Mesangial cell (primary cell): ENCODE results near the gene NAA50.

DNA sequence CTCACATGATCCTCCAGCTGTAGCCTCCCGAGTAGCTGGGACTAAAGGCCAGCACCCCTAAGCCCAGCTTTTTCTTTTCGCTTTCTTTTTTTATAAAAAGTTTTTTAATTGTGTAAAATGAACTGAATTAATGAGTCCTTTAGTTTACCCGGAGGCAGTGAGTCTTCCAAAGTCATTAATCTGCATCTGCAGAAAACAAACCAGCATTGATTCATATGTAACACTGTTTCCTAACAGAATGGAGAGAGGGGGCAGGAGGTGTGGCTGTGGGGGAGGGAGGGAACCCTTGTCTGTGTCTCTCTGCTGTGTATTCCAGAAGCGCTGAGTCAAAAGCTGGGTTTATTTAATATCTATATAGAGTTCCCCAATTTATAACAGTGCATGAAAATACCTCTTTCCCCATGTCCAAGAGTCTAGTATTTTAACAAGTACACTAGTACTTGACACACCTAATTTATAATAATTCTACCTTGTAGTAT, 2.6 kb upstream of the DPPA4 start:
- RAMPAGE, long total RNA: no peak

DNA sequence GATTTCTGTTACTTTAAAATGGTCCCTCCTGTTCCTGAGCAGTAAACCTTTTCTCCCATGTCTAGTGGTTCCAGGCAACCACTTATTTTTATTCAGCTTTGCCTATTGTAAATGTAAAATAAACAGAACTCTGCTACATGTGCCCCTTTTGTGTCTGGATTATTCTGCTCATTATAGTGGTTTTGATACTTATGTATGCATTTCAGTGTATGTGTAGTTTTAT, 641.4 kb upstream of the DPPA4 start:
- RAMPAGE, long total RNA: no peak

- RAMPAGE, long total RNA: no peak
Measured at GRCh38 chr3:110626907-110627312, 444.7 kb upstream of the NECTIN3 start.

GRCh38 chr3:111720656-111721151, 46.2 kb downstream of the PLCXD2 start:
- RAMPAGE, long total RNA: no peak

DNA sequence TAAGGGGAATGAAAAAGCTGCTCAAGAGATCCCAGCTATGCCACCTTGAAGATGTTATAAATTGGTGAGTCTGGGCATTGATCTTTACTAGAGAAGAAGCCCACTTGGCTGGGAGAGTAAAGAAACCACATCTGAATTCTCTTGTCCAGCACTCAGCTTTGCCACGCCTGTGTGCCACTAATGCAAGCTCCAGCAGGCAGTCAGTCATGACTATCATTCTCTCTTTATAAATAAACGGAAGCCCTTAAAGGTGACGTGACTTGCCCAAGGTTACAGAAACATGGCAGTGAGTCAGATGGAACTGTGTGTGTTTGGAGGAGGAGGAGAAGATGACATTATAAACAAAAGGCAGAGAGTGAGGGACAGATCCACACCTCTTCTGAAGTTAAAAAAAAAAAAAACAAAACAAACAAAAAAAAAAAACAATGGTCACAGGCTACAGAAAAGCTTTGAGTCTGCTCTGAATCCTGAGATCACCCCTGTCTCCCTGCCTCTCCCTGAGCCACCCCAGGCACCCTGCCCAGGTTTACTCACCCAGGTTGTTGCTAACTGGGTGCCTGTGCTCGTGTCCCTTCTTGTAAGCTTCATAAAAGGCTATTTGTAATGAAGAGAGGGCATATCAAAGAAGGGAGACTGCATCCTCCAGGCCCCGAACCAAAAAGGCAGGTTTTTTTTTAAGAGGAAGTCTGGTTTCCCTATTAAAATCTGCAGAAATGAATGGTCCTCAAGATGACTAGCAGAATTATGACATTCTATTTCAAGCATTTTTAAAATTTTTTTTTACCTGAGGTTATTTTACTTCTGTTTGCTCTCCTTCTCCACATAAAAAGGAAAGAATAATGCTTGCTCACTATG, 64.9 kb downstream of the PLCXD2 start:
- RAMPAGE, long total RNA: no peak

DNA sequence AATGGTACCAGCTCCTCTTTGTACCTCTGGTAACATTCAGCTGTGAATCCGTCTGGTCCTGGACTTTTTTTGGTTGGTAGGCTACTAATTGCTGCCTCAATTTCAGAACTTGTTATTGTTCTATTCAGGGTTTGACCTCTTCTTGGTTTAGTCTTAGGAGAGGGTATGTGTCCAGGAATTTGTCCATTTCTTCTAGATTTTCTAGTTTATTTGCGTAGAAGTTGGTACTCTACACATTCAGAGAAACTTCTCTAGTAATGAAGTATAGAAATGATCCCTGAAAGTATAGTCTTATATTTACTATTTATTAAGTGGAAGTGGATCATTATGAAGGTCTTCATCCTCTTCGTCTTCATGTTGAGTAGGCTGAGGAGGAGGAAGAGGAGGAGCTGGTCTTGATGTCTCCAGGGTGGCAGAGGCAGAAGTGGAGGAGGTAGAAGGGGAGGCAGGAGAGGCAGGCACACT, 20.1 kb downstream of the PHLDB2 start:
- RAMPAGE, long total RNA: no peak

DNA sequence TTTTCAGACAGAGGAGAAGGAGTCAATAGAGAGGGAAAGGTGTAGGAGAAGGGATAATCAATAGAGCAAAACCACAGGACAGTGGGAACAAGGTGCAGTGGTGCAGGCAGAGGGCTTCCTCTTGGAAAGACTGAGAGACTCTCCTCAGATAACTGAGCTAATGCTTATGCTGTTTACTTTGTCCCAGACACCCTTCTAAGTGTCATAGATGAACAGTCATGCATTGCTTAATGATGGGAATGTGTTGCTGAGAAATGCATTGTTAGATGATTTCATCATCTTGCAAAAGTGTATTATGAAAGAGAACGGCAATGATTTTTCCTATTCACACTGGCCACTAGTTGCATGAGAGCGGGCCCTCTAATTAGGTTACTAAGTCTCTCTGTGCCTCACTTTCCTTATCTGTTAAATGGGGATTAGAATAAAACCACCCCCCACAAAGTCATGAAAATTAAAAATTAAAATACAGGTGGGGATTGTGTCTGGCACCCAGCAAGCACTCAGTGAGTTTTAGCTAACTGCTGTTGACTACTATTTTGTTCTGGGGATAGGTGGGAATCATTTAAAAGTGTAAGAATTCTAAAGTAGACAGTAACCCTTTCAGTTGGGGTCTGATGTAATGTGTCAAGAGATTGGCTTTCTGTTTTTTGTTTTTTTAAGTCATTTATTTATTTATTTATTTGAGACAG, 45.8 kb downstream of the PHLDB2 start:
- RAMPAGE, long total RNA: no peak

- RAMPAGE, long total RNA: no peak
Measured at GRCh38 chr3:111954226-111954821, 24.5 kb upstream of the ABHD10 start.

- RAMPAGE, long total RNA: no peak
Measured at GRCh38 chr3:111966510-111967017, 12.3 kb upstream of the ABHD10 start.

DNA sequence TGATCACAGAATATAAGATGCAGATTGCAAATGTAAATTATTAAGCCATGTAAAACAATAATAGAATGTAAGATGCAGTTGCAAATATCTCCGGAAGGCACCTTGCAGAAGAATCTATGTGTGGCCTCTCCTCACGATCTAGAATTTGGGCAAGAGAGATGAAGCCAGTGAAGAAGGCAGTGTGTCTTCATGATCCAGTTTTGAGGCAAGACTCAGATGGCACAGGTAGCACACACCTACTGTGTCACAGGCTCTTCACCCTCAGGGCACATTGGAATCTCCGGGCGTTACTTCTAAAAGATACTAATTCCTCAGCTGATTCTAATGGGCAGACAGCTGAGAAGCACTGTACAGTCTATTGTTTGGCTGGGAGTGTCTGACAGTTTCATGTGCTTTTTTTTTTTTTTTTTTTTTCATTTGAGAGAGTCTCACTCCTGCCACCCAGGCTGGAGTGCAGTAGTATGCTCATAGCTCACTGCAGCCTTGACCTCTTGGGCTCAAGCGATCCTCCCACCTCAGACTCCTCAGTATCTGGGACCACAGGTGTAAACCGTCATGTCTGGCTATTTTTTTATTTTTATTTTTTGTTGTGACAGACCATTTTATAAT, 3.8 kb downstream of the C3orf52 start:
- RAMPAGE, long total RNA: no peak

DNA sequence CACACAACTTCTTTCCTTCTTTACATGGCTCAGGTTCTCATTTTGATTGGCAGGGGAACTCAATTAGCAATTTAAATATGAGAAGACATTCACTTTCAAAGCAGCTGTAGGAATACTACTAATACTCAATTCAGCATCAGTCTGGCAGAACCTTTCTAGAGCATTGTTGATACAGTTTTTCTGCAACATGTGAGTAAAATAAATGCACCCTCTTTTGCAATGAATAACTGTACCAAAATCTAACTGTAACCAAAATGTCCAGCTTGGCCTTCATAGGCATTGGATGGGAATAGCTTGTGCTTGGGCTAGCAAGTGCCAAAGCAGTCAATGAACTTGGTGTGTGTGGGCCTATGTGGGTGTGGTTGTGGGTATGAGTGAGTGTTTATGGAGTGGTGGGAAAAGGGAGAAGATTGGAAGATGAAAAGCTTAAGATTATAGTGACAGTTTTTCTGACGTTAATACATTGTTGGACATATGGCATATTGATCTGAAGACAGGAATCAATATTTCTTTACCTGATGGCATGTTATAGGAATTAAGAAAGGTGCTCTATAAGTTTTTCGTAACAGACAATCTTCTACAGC, 35.4 kb upstream of the GCSAM start:
- RAMPAGE, long total RNA: no peak

DNA sequence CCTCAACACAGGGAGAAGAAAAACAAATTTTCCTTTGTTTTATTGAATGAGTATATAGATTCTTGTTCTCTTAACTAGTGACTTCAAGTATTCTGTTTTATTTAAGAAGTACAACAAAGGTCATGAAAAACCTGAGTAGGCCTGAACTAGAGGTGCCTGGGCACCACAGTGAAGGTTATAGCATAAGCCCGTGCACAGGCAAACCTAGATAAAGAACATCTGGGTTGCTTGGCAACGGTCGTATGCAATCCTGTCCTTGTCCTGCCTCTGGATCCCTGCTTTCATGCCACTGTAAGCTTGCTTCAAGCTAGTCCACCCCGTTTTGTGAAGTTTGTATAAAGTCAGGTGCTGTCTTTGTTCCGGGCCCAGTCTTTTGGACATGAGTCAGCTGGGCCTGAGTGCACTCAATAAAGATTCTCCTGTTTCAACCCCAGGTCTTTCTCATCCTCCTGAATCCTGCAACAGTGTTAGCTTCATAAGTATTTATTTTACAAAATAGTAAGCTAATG, 14.1 kb upstream of the SLC9C1 start:
- RAMPAGE, long total RNA: no peak

GRCh38 chr3:112563066-112563536, 1.3 kb downstream of the SLC35A5 start:
- RAMPAGE, long total RNA: no peak

- RAMPAGE, long total RNA: no peak
Measured at GRCh38 chr3:113250397-113251005, 39.1 kb downstream of the BOC start.

- RAMPAGE, long total RNA: no peak
Measured at GRCh38 chr3:113291333-113291989, 80.1 kb downstream of the BOC start.

GRCh38 chr3:113533595-113534000, 1.2 kb downstream of the SIDT1 start:
- RAMPAGE, long total RNA: no peak

- RAMPAGE, long total RNA: no peak
Measured at GRCh38 chr3:113677088-113677572, 19.3 kb downstream of the USF3 start.

GRCh38 chr3:113698690-113699457, 2.4 kb upstream of the USF3 start:
- RAMPAGE, long total RNA: no peak

GRCh38 chr3:113745641-113746625, at the start of gene NAA50:
Gene NAA50 (minus strand): TSS chr3:113746249.
- RAMPAGE, long total RNA: start-site peak on the minus strand at chr3:113746173-113746246, 2,409 reads

GRCh38 chr3:114294766-114295441, 1.1 kb downstream of the TIGIT start:
- RAMPAGE, long total RNA: no peak